ENCODE data around the genes NYAP1, AGFG2 and SAP25.

DNA sequence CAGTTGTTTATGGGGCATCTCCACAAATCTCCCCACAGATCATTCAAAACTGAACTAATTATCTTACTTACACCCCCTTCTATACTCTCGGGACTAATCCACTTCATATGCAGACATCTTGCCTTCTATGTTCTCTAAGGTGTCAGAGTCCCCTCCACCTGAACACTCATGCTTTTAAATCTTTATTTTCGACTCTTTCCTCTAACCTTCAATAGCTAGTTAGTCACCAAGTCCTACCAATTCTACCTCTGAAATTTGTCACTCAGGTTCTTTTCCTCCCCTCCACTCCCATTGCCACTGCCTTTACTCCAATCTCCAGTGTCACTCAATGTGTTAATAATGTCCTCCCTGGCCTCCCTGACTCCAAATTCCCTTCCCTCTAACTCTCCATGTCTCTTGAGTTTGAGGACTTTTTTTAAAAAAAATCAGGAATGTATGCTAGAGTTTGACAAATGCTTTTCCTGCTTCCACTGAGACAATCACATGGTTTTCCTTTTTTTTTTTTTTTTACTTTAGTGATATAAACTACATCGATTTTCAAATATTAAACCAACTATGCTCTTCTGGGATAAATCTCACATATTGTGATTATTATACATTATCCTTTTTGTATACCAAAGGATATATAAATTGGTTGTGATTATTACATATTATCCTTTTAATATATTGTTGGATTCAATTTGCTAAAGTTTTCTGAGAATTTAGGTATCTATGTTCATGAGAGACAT is 16.8 kb upstream of the OR2AE1 start:
- PRO-cap = no peak

- PRO-cap = no peak
Observed at GRCh38 chr7:99908473-99908920, 10.8 kb downstream of the TRIM4 start.

- PRO-cap = no peak
Observed at GRCh38 chr7:100016619-100017007, 1.2 kb downstream of the ZKSCAN1 start.

DNA sequence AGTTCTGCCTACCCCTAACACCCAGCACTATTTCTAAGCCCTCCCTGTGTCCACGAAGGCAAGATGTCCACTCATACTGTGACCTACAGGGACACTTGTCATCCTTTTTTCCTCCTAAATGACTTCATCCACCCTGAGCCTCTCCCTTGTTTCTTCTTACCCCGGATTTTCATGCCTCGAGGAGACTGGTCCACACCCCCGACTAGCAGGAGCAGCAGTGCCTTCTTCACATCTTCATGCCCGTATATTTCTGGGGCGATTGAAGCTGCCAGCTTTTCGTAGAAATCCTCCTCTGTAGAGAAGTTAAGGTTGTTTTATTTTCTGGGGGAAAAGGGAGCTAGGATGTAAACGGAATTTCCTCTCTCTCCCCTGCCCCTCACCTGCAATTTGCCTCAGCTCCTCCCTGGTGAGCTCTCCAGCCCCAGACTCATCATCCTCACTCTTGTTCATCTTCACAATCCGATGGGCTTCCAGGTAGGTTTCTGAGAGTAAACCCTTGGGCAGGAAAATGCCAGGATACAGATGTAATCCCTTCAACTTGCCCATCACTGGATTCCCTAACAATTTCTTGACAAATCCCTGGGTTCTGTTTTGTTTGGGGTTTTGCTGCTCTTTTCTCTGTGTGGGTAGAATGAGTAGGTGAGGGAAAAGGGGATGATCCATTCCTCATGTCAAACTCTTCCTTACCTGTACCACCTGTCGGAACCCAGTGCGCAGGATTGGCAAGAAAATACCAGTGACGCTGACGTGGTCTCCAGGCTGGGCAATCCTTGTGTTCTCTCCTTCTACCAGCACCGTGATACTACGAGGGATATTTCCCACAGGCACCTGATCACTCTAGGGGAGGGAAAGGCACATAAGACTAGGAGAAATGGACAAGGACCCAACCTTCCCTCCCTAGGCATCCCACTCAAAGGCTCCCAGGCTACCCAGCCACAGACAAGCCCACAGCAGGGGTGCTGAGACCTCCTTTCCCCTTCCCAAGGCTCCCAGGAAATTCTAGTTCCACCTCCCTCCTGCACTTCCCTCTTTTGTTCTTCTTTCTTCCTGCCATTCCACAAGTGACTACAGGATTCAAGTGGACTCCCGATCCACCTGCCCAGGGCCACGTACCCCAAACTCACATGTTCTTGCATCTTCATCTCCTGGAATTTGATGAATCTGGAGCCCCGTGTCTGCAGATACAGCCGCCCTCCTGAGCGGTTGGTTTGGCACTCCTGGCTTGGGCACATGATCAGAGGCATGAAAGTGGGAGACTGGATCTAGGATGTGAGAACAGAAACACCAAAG is 3.3 kb downstream of the MCM7 start:
- PRO-cap = no peak

GRCh38 chr7:100106840-100107803 is 5.7 kb downstream of the AP4M1 start:
- PRO-cap = no peak

GRCh38 chr7:100154281-100155319 is 3.9 kb downstream of the TRAPPC14 start:
- PRO-cap = no peak

GRCh38 chr7:100359281-100359710 is 1.4 kb downstream of the PILRB start:
- PRO-cap = no peak

GRCh38 chr7:100372255-100373089 is 815 bp upstream of the PILRA start:
- PRO-cap = no peak

- PRO-cap = no peak
Observed at GRCh38 chr7:100435241-100436278, 737 bp downstream of the PPP1R35 start.

GRCh38 chr7:100483251-100484336 is at the start of gene NYAP1:
Gene NYAP1, plus strand, starts transcription at chr7:100483927.
- PRO-cap = unidirectional peak, plus-strand start at chr7:100483466; unidirectional peak, plus-strand start at chr7:100483634; bidirectional peak, plus-strand start at chr7:100483925, minus-strand start at chr7:100483741

GRCh38 chr7:100493503-100493860 is 9.8 kb downstream of the NYAP1 start:
- PRO-cap = no peak

GRCh38 chr7:100538717-100539658 is at the start of gene AGFG2:
Gene AGFG2, plus strand, starts transcription at chr7:100539203.
- PRO-cap = unidirectional peak, minus-strand start at chr7:100538782; unidirectional peak, plus-strand start at chr7:100539246; unidirectional peak, minus-strand start at chr7:100539573

- PRO-cap = no peak
Observed at GRCh38 chr7:100547766-100548373, 8.9 kb downstream of the AGFG2 start.

DNA sequence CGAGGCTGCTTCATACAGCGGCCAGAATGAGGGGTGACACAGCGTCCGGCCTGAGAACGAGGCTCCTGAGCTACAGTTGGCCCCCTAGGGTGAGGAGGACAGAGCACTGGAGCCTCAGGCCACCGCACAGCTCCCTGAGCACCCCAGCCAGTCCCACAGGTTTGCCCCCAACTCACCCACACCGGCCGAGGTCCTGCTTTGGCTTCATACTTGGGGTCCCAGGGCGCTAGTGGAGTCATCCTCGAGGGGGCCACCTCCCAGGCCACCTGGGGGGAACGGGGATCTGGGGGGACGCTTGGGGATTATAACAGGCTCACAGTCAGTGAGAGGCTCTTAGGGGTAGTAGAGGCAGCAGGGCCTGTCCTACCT is 786 bp downstream of the SAP25 start:
- PRO-cap = no peak

GRCh38 chr7:100573299-100574215 is at the start of gene SAP25:
Gene SAP25, minus strand, starts transcription at chr7:100573900.
- PRO-cap = no peak

GRCh38 chr7:100580946-100581829 is 4.7 kb downstream of the LRCH4 start:
- PRO-cap = no peak

GRCh38 chr7:100590231-100590736 is 4.2 kb downstream of the FBXO24 start:
- PRO-cap = no peak

DNA sequence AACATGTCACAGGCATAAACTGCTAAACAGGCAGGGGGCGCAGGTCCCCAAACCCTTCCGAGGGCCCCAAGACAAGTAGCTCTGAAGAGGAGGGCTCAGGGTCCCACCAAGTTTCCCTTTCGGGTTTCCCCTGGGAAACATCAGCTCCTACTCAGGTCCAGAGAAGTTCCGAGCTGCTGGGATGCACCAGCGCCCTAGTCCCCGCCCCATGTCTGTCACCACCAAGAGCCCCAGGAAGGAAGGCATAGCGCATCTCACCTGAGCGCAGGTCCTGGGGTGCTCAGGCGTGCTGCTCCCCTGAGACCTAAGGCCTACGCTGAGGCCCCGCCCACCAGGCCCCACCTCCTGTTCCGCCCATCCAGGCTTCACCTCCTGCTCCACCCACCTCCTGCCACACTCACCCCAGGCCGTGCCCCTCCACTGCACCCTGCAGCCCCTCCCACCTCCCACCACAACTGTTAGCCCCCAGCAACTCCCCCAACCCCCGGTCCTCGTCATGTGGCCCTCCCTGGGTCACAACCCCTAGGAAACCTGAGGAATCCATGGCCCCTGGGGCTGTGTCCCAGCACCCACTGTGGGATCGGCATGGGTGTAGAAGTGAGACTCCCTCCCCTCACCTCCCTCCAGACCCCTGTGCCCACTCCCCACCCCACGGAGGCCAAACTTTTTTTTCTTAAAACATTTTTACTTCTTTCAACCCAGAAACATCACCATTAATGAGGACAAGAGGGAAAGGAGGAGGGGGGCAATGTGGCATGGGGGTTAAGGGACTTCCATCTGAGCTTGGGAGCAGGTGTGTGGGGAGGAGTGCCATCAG is 1.3 kb upstream of the TFR2 start:
- PRO-cap = no peak

GRCh38 chr7:100679242-100680009 is 5.9 kb downstream of the GNB2 start:
- PRO-cap = no peak

GRCh38 chr7:100680010-100681105 is 6.8 kb downstream of the GNB2 start:
- PRO-cap = no peak

Measured in neural crest cell (in vitro differentiated cells).